Hepatocyte (in vitro differentiated cells and primary cell): ENCODE measurements around a stretch of chr5.

GRCh38 chr5:79047241-79047885, 22.1 kb downstream of the DMGDH start:
- RAMPAGE, long total RNA, result no peak
- RRBS, result no CpG with 5 or more reads among the region's 7 CpGs

DNA sequence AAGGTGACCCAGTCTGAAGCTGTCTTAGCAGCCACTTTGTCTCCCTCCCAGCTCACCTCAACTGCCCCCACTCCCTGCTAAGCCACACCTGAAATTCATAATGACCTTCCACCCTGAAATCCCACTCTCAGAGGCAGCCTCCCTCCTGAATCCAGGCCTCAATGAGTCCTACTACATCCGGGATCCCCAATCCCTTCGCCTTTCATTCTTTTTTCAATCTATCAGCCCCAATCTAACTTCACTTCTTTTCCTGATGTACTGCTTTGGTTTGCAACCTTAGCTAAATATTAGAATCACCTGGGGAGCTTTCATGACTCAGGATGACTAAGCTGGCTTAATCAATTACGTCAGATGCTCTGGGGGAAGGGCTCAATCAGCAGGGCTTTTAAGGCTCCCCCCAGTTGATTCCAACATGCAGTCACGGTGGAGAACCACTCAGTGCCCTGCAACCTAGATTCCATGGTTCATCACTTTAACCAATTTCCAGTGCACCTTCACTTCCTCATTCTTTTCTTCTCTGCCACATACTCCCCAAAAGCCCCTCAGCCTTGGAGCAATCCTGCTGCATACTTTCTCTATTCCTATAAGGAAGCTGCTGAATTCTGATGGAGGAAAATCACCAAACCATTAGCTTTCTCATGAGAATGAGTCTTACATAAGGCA, 32.3 kb downstream of the BHMT start:
- RAMPAGE, long total RNA, result no peak
- RRBS, result no CpG with 5 or more reads among the region's 4 CpGs

GRCh38 chr5:79751092-79751533, 61.5 kb downstream of the CMYA5 start:
- RAMPAGE, long total RNA, result no peak
- RRBS, result no CpG with 5 or more reads among the region's 4 CpGs

GRCh38 chr5:79859672-79860025, 131.4 kb downstream of the MTX3 start:
- RAMPAGE, long total RNA, result no peak
- RRBS, result no CpG with 5 or more reads among the region's 3 CpGs

- RAMPAGE, long total RNA, result no peak
- RRBS, result no CpG with 5 or more reads among the region's 2 CpGs
Measured at GRCh38 chr5:80139465-80139940, 104.4 kb downstream of the THBS4 start.

GRCh38 chr5:80140896-80141680, 105.9 kb downstream of the THBS4 start:
- RAMPAGE, long total RNA, result no peak
- RRBS, result 31% methylated on average over 5 of the region's 14 CpGs

DNA sequence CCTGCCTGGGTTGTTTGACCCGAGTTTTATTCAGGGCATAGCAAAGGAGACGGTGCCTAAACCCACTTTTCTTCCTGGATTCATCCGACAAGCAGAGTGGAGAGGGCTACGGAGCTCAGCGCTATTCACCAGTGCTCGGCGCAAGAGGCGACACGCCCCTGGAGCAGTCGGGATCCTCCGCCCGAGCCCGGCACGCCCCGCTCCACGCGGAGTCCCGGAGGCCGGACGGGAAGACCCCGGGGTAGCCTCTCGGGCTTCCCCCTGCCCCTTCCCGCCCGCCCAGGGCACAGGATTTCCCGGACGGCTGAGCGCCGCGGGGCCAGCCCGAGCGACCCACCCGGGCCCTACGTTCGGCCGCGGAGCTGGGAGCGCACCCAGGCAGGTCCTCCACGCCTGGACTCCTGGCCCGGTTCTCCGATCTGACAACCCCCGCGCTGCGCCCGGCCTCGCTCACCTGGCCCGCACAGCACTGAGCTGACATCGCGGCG, 362 bp downstream of the SERINC5 start:
- RAMPAGE, long total RNA, result no peak
- RRBS, result 1% methylated on average over 17 of the region's 49 CpGs

GRCh38 chr5:80568926-80569413, 1.1 kb downstream of the ANKRD34B start:
- RAMPAGE, long total RNA, result no peak
- RRBS, result 4% methylated on average over 7 of the region's 36 CpGs

DNA sequence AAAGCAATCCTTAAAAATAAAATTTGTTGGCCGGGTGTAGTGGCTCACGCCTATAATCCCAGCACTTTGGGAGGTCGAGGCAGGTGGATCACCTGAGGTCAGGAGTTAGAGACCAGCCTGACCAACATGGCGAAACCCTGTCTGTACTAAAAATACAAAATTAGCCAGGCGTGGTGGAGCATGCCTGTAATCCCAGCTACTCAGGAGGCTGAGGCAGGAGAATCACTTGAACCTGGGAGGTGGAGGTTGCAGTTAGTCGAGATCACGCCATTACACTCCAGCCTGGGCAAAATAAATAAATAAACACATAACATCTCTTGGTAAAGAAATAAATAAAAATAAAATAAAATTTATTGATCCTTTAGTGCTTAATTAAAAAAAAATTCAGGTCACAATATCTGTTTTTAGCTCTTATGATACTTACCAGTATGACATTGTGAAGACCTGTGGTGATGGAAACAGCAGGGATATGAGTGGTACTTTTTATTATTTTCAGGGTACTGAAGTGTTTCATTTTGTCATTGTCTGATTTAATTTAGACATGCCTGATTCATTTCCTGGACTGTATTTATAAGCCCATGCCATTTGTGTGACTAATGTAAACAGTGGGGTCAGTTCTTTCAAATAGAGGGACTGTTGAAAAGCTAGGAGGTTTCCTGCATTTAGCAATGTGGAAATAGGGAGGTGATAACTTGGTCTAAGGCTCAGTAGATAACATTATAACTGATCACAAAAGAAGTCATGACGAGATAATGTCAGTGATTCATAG, 7.1 kb downstream of the RASGRF2 start:
- RAMPAGE, long total RNA, result no peak
- RRBS, result no CpG with 5 or more reads among the region's 8 CpGs

DNA sequence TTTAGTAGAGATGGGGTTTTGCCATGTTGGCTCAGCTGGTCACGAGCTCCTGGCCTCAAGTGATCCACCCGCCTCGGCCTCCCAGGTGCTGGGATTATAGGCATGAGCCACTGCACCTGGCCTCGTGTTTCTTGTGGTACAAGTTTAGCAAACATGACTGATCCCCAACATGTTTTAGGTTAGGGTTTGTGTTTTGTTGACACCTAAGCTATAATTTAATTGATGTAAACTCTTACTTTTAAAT, 24.0 kb downstream of the RASGRF2 start:
- RAMPAGE, long total RNA, result no peak
- RRBS, result no CpG with 5 or more reads among the region's 4 CpGs

DNA sequence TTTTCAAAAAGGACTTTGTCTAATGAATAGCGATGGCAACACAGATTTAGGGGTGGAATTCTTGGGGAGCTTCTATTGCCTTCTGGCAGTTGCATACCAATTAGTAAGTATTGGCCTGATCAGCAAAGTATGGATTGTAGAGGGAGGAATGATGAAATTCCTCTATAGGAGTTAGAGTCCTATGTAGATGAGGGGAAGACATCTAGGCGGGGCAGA, 68.6 kb upstream of the CKMT2 start:
- RAMPAGE, long total RNA, result no peak
- RRBS, result no CpG with 5 or more reads among the region's 2 CpGs

GRCh38 chr5:81212274-81212615, 20.9 kb upstream of the CKMT2 start:
- RAMPAGE, long total RNA, result no peak
- RRBS, result no CpG with 5 or more reads among the region's 10 CpGs

DNA sequence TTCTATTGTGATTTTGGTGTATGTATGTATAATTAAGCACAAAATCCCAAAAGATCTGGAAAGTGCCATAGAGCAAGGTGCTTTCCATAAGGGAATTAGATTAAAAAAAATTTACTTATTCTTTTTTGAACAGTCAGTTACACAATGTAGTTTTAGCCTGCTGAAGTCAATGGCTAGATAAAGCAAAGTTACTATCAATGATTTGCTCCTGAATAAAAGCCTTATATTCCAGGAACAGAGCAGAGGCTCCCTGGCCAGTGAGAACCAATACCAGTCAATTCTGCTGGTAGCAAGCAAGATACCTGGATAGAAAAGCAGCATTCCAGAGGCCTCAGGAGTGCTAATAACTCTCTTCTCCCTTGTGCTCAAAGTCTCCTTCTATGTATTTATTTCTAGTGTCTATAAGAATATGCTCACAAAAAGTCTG, 25.1 kb upstream of the ACOT12 start:
- RAMPAGE, long total RNA, result no peak

GRCh38 chr5:81842778-81843351, 92.0 kb upstream of the SSBP2 start:
- RAMPAGE, long total RNA, result no peak
- RRBS, result no CpG with 5 or more reads among the region's 6 CpGs

GRCh38 chr5:82083852-82084504, 112.2 kb downstream of the ATG10 start:
- RAMPAGE, long total RNA, result no peak
- RRBS, result no CpG with 5 or more reads among the region's 11 CpGs

- RAMPAGE, long total RNA, result no peak
- RRBS, result no CpG with 5 or more reads among the region's 3 CpGs
Measured at GRCh38 chr5:82106161-82106584, 134.3 kb downstream of the ATG10 start.

DNA sequence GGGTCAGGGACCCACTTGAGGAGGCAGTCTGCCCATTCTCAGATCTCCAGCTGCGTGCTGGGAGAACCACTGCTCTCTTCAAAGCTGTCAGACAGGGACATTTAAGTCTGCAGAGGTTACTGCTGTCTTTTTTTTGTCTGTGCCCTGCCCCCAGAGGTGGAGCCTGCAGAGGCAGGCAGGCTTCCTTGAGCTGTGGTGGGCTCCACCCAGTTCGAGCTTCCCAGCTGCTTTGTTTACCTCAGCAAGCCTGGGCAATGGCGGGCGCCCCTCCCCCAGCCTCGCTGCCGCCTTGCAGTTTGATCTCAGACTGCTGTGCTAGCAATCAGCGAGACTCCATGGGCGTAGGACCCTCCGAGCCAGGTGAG, 156.5 kb upstream of the RPS23 start:
- RAMPAGE, long total RNA, result no peak
- RRBS, result no CpG with 5 or more reads among the region's 9 CpGs

GRCh38 chr5:83076748-83077297, 371 bp downstream of the TMEM167A start:
- RAMPAGE, long total RNA, result no peak
- RRBS, result 6% methylated on average over 2 of the region's 18 CpGs

DNA sequence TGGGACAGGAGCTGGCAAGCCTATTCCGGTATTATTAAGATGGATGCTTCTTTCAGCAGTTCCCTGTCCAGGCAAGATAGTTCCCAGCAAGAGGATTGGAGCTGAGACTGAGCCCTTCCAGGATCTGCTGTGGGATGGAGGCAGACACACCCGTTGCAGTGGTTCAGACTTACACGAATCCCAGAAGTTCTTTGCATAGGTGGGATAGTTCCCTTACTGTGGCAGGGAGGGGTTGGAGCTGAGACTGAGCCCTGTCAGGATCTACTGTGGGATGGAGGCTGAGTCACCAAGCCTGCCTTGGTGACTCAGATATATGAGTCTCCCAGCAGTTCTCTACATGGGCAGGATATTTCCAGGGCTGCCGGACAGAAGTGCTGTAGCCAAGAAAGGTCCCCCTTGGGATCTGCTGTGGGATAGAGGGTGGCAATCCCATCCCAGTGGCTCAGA, 18.5 kb downstream of the XRCC4 start:
- RAMPAGE, long total RNA, result no peak
- RRBS, result no CpG with 5 or more reads among the region's 4 CpGs

DNA sequence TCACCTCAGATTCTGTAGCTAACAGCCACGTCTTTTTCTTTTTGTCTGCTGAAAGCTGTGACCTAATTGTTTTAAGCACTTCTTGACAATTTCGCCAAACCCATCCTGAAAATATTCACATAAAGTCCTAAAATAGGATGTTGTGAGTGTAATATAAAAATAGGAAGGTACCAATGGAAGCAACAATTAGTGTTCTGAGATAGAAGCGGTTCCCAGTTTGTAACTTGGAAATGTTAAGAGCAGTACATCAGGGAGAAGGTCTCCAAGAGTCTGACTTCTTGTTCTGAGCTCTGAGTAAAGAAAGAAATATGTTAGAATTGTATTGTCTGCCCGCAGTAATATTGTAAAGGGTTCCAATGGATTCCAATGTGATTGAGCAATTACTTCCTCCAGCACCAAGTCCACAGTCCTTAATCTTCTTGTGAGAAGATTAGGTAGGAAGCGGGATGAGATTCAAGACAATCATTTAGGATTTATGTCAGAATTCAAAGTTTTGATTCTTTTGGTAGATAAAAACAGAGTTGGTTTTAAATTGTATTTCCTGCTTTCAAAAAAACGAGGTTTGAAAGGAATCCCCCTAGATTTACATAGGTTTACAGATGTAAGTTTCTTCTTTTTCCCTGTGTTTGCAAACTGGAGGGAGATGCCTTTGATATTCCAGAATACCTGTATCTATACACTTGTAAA, 4.0 kb downstream of the VCAN start:
- RAMPAGE, long total RNA, result no peak
- RRBS, result no CpG with 5 or more reads among the region's 6 CpGs